Pericardium fibroblast (primary cell): ENCODE results near the genes MAP3K7CL, KRTAP25-1, KRTAP22-1 and SCAF4.

DNA sequence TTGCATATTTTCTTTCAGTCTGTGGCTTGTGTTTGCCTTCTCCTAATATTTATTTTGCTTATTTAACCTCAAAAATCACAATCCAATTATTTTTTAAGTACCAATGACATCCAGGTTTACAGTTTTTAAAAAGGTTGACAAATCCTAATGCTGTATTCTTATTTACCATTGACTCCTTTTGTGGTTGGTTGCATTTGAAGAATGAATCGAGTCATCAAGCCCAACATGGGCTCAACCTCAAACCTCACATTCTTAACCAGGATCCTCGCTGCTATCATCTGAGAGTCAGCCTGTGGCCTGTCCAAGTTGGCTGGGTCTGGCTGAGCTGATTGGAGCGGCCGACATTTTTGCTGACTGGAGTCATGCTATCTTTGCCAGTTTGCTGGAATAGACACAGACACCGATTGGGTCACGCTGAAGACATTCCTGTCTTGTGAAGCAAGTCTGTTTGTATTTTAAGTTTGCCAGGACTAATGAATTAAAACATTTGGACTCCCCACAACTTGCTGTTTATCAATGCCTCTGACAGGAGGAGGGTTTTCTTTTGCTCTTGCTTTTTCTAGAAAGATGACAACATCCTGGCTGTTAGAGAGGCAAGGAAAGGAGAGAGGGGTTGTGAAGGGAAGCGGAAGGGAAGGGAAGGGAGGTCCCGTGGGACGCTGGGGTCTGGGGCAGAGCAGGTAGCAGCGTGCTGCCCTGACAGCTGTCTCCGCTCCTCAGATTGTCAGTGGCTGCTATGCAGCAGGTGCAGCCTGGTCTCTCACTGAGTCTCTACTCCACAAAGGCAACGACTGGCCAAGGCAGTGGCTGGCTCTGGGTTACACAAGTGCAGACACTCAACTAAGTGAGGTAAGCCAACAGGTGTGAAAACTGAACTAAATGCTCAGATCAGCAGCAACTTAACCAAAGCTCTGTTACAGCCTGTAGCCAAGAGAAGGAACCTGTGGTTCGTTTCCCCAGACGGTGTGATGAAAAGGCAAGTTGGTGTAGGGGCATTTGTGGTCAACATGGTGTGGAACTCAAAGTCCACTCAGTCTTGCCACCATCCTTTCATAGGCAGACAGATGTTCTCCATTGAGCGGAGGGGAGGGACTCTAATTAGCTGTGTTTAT is at the start of gene MAP3K7CL:
TSS of gene MAP3K7CL (plus strand) at position 570 of the 1,112 bp plus-strand sequence.
- RAMPAGE, long total RNA: start-site peak on the plus strand centred at position 622 of the sequence, 162 bp wide, 13 and 43 reads in 2 replicates

DNA sequence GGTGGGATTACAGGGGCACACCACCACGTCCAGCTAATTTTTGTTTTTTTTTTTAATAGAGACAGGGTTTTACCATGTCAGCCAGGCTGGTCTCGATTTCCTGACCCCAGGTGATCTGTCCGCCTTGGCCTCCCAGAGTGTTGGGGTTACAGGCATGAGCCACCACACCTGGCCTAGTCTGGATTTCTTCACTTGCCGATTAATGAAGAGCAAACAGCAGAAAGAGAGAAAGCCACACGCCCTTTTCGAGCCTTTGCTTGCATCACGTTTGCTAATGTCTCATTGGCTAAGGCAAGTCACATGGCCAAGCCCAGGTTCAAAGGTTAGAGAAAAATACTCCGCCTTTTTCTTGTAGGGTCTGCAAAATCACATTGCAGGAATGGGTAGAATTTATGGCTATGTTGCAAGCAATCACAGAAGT is 26.9 kb upstream of the BACH1 start:
- RAMPAGE, long total RNA: no peak

DNA sequence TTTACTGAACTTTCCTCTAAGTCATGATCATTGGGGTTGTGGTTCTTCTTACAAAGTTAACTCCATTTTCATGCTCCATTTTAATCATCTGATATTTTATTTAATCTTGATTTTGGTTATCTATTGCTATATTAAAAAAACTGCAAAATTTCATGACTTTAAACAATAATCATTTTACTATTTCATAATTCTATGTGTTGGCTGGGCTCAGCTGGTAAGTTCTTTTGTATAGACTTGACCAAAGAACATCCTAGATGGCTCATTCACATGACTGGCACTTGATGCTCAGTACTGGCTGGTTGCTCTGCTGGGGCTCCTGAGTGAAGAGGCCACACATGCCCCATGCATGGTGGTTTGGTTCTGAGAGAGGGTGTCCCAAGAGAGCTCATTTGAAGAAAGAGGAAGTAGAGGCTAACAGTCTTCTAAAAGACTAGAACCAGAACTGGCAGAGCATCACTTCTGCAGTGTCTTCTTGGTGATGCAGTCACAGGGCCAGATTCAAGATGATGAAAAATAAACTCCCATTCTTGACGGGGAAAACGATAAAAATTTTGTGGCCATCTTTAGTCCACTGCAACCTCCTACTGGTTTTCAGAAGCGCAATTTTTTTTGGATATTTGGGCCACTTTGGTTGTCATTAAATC is 5.3 kb upstream of the BACH1 start:
- RAMPAGE, long total RNA: no peak

- RAMPAGE, long total RNA: no peak
Observed at GRCh38 chr21:29940115-29940385, 254 bp upstream of the GRIK1 start.

- RAMPAGE, long total RNA: no peak
Observed at GRCh38 chr21:30289409-30289742, at the start of gene KRTAP25-1. TSS of gene KRTAP25-1 (minus strand) at chr21:30289514.

DNA sequence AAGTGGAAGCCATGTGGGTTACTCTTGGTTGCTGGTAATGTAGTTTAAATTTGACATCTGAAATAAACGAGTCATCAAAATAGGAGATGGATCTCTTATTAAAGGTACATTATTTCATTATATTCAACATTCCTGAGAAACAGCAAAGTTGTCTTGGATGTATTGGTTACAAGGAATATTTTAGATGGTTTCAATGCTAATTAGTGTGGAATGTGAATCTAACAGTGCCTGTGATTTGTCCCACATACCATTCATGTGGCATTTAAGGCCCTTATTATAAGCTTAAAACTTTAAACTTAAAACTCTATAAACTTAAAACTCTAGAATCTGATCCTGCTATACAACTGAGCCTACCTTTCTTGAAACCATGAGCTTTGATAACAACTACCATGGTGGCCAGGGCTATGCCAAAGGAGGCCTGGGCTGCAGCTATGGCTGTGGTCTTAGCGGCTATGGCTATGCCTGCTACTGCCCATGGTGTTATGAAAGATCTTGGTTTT is at the start of gene KRTAP22-1:
TSS of gene KRTAP22-1 (plus strand) at position 334 of the 500 bp plus-strand sequence.
- RAMPAGE, long total RNA: no peak

DNA sequence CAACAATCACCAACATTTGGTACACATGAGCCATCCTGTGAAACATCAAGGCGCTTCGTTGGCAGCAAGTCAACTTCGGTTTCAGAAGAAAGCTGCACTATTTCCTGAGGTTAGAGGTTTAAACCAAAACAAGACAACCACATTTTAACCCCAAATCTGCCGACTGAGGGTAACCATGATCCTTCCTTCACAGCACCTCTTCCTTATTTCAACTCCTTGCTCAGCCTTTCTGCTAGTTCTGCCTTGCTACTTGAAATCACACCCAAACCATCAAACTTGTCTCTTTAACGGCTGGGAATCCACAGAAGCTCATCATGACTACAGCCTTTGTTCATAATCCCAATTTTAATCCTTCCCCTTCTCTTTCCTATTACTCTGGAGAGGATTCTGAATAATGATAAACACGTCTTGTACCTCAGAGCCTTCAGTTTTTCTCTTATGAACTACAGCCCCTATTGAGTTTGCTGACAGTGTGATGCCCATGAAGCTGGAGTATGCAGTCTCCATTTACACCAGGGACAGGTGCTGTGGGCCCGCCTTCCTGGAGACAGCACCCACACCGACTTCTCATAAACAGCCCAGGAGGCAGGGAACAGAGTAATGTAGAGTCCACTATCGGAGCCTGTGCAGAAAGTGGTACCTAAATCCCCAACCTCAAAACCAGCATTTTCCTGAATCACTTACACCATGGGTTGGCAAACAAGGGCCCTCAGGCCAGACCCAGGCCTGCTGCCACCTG is 94.8 kb upstream of the KRTAP19-8 start:
- RAMPAGE, long total RNA: no peak

- RAMPAGE, long total RNA: no peak
Observed at GRCh38 chr21:31231248-31231615, 112.8 kb downstream of the TIAM1 start.

GRCh38 chr21:31554521-31555211 is 104.8 kb upstream of the SOD1 start:
- RAMPAGE, long total RNA: no peak

DNA sequence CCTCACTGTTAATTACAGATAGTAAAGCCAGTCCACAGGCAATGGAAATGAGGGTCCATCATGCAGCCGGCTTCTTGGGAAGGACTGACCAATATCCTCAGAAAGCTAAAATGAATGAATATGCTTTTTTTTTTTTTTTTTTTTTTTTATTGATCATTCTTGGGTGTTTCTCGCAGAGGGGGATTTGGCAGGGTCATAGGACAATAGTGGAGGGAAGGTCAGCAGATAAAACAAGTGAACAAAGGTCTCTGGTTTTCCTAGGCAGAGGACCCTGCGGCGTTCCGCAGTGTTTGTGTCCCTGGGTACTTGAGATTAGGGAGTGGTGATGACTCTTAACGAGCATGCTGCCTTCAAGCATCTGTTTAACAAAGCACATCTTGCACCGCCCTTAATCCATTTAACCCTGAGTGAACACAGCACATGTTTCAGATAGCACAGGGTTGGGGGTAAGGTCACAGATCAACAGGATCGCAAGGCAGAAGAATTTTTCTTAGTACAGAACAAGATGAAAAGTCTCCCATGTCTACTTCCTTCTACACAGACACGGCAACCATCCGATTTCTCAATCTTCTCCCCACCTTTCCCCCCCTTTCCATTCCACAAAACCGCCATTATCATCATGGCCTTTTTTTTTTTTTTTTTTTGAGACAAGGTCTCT is 75.6 kb upstream of the SOD1 start:
- RAMPAGE, long total RNA: no peak

- RAMPAGE, long total RNA: no peak
Observed at GRCh38 chr21:31678128-31679044, 18.9 kb downstream of the SOD1 start.

DNA sequence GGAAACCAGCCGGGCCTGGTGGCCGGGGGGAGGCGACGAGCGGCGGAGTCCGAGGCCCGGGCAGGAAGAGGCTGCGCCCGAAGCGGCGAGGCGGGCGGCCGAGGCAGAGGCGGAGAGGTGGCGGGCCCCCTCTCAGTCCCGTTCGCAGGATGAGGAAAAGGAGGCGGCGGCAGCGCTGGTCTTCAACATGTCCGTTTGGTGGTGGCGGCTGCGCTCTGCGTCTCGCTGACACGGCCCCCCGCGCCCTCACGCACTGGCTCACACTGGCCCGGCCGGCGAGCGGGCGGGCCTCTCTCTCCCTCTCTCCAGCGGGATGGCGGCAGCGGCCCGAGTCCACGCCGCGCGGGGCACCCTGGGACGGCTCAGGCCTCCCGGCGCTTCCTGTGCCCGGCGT is at the start of gene SCAF4:
TSS of gene SCAF4 (minus strand) at position 354 of the 394 bp plus-strand sequence.
- RAMPAGE, long total RNA: no peak

GRCh38 chr21:31873936-31874632 is 1.3 kb downstream of the HUNK start:
- RAMPAGE, long total RNA: no peak

DNA sequence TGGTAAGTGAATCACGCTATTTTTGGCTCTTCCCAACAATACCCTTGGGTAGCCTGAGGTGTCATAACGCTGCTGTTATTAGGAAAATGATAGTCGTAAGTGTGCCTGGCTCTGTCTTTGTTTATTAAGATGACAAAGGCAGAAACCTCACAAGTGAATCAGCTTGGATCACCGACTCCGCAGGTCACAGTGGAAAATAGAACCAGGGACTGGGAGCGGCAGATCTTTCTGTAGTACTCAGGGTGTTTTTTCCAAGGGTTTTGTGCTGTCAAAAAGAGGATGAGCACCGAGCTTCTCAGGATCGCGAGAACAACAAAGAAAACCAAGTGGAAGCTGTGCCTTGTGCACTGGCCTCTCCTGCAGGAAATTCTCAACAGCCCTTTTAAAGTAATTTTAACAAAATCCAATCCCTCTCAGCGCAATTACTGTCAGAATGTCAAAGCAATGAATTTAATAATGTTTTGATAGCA is 55.2 kb downstream of the HUNK start:
- RAMPAGE, long total RNA: no peak

GRCh38 chr21:31958213-31958431 is 85.3 kb downstream of the HUNK start:
- RAMPAGE, long total RNA: no peak

DNA sequence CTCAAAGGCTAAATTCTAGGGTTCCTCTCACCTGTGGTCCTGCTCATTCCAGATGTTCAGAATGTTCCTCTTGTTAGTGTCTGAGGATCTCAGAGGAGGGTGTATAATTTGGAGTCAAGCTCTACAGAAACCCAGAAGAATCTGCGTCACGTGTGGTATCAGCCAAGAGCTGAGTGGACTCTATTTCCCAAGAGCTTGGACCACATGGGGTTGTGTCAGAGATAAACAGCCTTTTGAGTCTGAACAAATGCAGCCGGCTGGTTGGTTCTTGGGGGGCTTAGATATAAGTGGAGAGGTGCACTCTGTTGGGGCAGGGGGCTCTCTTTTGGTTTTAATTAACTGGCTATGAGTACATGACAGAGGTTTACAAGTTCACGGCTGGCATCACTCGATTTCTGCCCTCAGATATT is 595 bp upstream of the MRAP start:
- RAMPAGE, long total RNA: no peak

GRCh38 chr21:32315550-32315859 is 16.9 kb downstream of the MRAP start:
- RAMPAGE, long total RNA: no peak

DNA sequence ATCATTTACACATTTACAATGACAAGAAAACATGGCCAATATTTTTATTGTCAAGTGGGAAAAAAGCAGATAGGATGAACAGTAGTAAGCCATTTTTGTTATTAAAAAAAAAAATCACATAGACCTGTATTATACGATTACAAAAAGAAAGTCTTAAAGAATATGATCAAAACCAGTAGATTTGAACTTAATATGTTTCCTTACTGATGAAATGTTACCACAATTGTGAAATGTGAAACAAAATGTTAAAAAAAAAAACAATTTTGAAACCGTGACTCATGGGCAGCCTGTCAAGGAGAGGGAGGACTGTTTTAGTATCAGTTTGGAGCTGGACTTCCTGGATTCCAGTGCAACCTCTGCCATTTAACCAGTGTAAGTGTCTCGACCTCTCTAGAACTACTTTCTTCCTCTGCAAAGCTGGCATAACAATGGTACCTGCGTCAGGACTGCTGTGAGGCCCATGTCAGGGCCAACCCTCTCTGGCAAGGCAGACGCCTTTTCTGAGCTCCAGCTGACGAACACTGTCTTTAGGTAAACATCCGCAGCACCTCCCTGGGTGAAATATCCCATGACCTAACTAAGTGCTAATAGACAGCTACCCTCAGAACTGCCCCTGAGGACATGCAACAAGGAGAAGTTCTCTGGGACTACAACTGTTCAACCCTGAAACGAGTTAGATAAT is 21.0 kb downstream of the URB1 start:
- RAMPAGE, long total RNA: no peak

- RAMPAGE, long total RNA: no peak
Observed at GRCh38 chr21:32604271-32604959, 7.8 kb downstream of the CFAP298 start.

GRCh38 chr21:32613254-32613879 is 1.2 kb upstream of the CFAP298 start:
- RAMPAGE, long total RNA: no peak